HepG2 (cell line): ENCODE measurements around the gene ANKRD55.

DNA sequence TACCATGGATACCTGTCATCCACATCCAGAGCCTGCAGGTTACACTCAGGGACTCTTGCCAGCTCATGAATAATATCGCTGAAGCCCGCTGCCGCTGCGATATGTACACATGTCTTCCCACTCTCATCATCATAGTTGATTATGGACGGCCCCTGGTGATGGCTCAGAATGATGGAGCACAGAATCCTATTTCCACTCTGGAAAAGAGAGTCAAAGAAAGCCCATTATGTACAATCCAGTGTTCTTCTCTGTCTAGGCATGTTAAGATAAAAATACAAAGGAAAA, 106.3 kb downstream of the ANKRD55 start:
- RRBS, 2 experiments: no CpG with 5 or more reads among the region's 5 CpGs
CAGE:
- cytosol, long polyA minus RNA: no peak
- cytosol, long polyA plus RNA: no peak
- long polyA plus RNA: no peak
- nucleus, long polyA minus RNA: no peak
- nucleus, long polyA plus RNA: no peak

DNA sequence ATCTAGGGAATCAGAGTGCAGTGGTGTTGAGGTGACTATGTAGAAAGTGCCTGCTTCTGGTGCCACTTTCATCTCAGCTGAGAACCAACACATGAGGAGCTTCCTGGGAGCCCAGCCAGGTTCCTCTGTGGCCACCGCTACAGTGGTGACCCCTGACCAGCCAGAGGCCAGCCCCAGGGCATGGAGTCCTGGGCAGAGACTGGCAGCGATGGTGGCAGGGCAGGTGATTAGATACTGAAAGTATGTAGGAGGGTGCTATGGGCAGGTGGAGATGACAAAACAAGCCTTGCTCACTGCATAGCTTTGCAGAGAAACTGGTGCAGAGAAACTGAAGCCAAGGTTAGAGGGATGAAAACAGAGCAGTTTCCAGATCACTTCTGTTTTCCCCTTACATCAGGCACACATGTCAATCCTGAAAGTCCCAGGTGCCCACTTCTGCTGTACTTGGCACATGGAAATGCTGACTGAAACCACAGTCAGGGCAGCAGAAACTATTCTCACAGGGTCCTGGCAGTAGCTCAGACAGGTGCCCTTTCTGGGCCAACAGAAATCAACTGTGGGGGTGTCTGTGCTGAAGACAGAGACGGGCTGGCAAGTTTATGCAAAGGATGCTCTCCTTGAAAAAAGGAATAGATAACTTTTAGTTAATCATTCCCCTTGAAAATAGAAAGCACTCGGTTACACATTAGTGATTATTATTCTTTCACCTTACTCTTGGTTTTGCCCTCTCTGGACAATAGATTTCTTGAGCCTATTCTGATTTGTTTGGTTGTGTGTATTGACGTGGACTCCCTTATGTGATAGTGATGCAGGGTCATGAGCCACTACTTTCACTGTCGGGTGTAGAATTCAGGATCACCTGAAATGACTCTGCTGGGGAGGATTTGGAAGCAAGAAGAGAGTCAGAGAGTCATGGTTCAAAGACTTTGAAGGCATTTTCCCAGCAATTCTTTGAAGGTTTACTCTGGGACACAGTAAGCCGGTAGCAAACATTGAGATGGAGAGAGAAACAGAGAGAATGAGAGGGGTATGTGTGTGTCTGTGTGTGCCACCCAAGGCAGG, 90.2 kb downstream of the ANKRD55 start:
- RRBS, 2 experiments: no CpG with 5 or more reads among the region's 7 CpGs
CAGE:
- cytosol, long polyA minus RNA: no peak
- cytosol, long polyA plus RNA: no peak
- long polyA plus RNA: no peak
- nucleus, long polyA minus RNA: no peak
- nucleus, long polyA plus RNA: no peak

GRCh38 chr5:56233146-56233447, at the start of gene ANKRD55:
Gene ANKRD55, minus strand, starts transcription at chr5:56233330.
- RRBS, 2 experiments: no CpG with 5 or more reads among the region's 5 CpGs
CAGE:
- cytosol, long polyA minus RNA: no peak
- cytosol, long polyA plus RNA: no peak
- long polyA plus RNA: no peak
- nucleus, long polyA minus RNA: no peak
- nucleus, long polyA plus RNA: no peak

GRCh38 chr5:56585907-56586756, 229.2 kb upstream of the MAP3K1 start:
- RRBS, 2 experiments: 48% methylated on average over 2 of the region's 19 CpGs; no CpG with 5 or more reads in 1 of the 2 experiments
CAGE:
- cytosol, long polyA minus RNA: no peak
- cytosol, long polyA plus RNA: no peak
- long polyA plus RNA: no peak
- nucleus, long polyA minus RNA: no peak
- nucleus, long polyA plus RNA: no peak

GRCh38 chr5:56933148-56933505, 18.8 kb downstream of the MIER3 start:
- RRBS, 2 experiments: no CpG with 5 or more reads among the region's 2 CpGs
CAGE:
- cytosol, long polyA minus RNA: no peak
- cytosol, long polyA plus RNA: no peak
- long polyA plus RNA: no peak
- nucleus, long polyA minus RNA: no peak
- nucleus, long polyA plus RNA: no peak

GRCh38 chr5:57179578-57180157, 5.8 kb downstream of the GPBP1 start:
- RRBS, 2 experiments: no CpG with 5 or more reads among the region's 9 CpGs
CAGE:
- cytosol, long polyA minus RNA: no peak
- cytosol, long polyA plus RNA: no peak
- long polyA plus RNA: no peak
- nucleus, long polyA minus RNA: no peak
- nucleus, long polyA plus RNA: no peak

GRCh38 chr5:57305406-57305823, 131.6 kb downstream of the GPBP1 start:
- RRBS, 2 experiments: no CpG with 5 or more reads among the region's 2 CpGs
CAGE:
- cytosol, long polyA minus RNA: no peak
- cytosol, long polyA plus RNA: no peak
- long polyA plus RNA: no peak
- nucleus, long polyA minus RNA: no peak
- nucleus, long polyA plus RNA: no peak

DNA sequence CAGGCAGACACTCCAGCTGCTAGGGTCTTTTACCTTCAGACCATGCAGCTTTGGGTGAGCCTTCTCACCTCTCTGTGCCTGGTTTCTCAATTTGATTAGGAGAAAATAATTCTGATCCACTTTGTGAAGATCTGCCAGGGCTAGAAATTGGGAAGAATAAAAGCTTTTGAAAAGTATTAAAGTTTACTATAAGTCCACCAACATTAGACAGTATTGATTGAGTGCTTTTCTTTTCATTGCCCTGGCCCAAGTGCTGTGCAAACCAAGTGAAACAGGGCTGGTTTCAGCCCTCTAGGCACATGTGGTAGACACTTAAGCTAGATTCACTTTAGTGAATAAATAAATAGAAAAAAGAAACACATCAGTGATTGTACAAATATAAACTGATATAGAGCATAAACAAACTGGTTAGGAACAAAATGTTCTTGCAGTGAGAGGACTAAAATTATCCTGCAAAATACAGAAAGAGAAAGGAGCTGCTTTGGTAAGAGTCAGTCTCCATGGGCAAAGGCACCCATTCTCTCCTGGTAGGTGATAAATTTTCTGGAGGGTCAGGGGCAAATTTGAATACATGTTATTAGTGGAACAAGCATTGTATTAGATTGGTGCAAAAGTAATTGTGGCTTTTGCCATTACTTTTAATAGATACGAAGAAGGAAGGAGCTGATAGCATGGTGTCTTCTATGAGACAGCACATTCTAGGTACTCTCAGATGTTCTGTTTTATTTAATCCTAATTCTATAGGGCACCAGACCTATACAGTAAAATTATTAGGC, 29.7 kb downstream of the ACTBL2 start:
- RRBS, 2 experiments: no CpG with 5 or more reads among the region's 1 CpG
CAGE:
- cytosol, long polyA minus RNA: no peak
- cytosol, long polyA plus RNA: no peak
- long polyA plus RNA: no peak
- nucleus, long polyA minus RNA: no peak
- nucleus, long polyA plus RNA: no peak

DNA sequence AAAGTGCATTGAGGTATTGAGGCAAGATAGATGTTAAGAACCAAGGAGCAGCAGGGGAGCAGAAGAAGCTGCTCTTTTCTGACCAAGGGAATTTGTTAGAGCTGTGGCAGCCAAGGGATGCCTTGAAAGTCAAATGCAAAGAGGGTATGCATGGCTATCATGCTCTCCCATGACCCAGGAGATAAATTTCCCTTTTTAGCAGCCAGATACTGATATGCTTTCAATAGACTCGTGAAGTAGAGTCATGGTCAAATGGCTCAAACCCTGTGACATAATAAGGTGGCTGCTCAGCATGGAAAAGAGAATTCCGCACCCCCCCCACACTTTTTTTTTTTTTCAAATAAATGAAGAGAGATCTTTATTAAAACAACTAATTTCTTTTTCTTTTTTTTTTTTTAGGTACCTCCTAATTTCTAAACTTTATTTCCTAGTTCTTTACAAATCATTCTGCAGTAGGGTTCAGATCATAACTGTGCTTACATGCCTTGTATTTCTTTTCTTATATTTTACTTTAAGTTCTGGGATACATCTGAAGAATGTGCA, 180.9 kb upstream of the ACTBL2 start:
- RRBS, 2 experiments: no CpG with 5 or more reads among the region's 2 CpGs
CAGE:
- cytosol, long polyA minus RNA: no peak
- cytosol, long polyA plus RNA: no peak
- long polyA plus RNA: no peak
- nucleus, long polyA minus RNA: no peak
- nucleus, long polyA plus RNA: no peak

DNA sequence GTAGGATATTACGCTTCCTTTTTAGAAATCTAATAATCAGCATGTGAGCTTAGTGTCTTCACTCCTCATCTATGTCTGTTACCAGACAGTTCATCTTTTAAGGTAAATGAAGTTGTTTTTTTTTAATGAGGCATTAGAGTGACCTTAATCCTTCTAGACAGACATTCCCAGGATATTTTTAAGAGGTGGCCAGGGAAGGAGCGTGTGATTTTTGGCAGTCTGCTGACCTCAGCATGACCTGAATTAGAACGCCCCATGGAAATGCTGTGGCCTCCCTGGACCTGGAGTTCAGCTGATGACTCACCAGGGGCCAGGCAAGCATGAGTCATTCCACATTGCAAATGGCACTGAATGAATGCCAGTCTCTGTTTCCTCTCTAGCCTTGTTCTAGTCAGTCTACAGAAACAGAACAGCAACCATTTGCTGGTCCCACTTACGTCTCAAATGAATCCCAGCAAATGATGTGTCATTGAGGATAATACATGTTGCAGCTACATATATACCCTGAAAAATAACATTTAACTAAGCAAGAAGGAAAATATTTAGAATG, 210.4 kb upstream of the ACTBL2 start:
- RRBS, 2 experiments: no CpG with 5 or more reads among the region's 4 CpGs
CAGE:
- cytosol, long polyA minus RNA: no peak
- cytosol, long polyA plus RNA: no peak
- long polyA plus RNA: no peak
- nucleus, long polyA minus RNA: no peak
- nucleus, long polyA plus RNA: no peak

DNA sequence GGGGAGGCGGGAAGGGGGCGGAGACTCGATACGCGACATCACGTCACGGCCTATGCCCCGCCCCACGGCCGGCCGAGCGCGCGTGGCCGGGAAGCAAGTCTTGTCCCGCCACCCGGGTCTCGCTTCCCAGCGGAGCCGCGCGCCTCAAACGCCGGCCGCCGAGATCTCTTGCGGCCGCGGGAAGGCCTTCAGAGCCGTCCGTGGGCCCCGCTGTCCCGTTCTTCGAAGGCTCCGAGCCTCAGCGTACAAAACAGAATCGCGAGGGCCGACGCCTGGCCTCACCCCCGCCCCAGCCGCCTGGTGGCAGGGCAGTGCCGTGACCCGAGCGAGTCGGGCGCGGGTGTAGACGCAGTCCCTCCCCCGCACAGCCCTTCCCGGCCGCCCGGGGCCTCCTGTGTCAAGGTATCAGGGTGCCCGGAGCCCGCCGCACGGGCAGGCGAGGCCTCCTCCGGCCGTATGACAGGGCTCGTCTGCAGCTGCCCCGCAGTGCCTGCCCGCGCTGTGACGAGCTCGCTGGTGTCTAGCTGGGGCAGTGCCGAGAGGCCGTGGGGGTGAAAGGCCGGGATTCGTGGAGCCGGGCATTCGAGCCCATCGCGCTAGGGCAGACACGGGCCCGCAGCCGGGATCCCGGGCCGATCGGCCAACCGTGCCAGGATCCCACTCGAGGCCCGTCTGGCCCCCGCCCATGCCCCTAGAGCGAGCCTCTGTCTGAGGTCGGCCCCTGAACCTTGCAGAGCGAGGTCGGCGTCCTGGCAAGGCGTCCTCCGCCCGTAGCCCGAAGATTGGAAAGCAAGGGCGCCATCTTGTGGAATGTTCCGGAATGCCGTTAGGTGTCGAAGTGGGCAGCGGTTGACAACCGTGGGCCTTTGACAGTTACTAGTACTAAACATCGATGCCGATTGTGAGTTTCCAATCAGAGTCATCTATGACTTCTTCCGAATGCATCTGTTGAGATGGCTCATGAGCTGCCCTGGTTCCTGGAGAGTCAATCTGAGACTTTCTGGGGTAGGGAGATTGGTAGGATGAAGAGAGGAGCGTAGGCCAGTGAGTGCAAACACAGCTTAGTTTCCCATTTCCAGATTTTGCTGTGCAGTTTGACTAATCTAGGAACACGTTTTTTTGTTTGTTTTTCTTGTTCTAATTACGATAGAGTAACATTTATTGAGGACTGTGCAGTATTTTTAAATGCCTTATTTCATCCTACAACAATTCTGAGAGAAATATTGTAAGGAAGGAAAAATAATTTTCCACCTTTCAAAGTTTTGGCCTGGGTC, 669 bp upstream of the PLK2 start:
- RRBS, 2 experiments: 39 to 43% methylated on average over 15 to 19 of the region's 105 CpGs
CAGE:
- cytosol, long polyA minus RNA: no peak
- cytosol, long polyA plus RNA: no peak
- long polyA plus RNA: no peak
- nucleus, long polyA minus RNA: no peak
- nucleus, long polyA plus RNA: no peak

- RRBS, 2 experiments: no CpG with 5 or more reads among the region's 2 CpGs
CAGE:
- cytosol, long polyA minus RNA: no peak
- cytosol, long polyA plus RNA: no peak
- long polyA plus RNA: no peak
- nucleus, long polyA minus RNA: no peak
- nucleus, long polyA plus RNA: no peak
Measured at GRCh38 chr5:58629660-58630154, 46.8 kb downstream of the RAB3C start.

DNA sequence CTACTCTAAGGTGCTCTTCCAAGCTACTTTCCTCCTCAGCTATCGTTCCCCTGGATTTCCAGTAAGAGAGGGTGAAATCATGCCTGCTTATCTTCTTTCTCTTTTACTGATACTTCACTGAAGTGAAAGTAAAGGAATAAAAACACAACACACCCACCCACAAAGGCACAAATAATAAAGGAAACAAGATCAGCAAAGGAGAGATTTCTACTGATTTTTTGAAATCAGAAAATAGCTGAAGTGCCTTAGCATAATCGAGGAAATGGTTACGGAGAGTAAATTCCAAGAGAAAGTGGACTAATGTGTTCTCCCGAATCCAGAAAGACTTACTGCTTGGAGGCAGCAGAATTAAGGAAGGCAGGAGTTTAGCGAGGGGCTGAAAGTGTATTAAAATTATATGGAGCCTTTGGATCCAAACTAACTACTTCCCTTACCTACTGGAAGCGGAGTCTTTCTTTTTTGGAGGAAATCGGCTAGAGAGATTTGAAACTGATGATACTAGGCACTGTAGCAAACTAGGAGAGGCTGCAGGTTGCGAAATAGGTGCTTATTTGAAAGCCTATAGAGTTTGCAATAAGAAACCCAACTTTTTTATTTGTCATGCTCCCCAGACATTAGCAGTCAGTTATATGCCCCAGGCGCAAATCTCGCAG, 510.1 kb downstream of the RAB3C start:
- RRBS, 2 experiments: no CpG with 5 or more reads among the region's 10 CpGs
CAGE:
- cytosol, long polyA minus RNA: no peak
- cytosol, long polyA plus RNA: no peak
- long polyA plus RNA: no peak
- nucleus, long polyA minus RNA: no peak
- nucleus, long polyA plus RNA: no peak

DNA sequence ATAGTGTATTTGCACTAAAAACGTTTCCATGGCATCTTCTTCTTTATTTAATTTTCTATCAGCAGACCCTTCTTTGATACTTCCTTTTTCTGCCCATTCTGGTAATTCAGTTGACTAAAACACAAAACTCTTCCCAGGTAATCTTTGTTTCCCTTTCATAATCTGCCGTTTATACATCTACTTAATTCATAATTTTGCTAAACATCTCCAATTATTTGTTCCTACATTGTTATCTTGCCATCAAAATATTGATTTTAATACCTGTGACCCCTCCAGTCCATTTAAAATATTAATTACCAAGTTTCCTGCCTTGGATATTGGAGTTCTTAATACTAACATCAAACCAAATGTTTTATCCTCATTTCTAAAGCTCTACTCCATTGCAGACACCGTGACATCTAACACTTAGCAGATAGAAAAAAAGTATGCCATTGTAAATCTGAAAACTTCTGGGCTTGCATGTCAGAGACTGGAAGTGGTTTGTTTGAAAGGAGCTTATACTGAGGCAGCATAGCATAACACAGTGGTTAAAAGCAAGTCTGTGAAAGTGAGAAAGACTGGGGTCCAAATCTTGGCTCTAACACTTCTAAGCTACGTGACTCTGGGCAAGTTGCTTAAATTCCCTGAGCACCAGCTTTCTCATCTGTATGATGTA, 540.5 kb downstream of the RAB3C start:
- RRBS, 2 experiments: no CpG with 5 or more reads among the region's 4 CpGs
CAGE:
- cytosol, long polyA minus RNA: no peak
- cytosol, long polyA plus RNA: no peak
- long polyA plus RNA: no peak
- nucleus, long polyA minus RNA: start-site peak on the minus strand centred at position 303 of the sequence, 71 bp wide, 15 reads
- nucleus, long polyA plus RNA: no peak

GRCh38 chr5:59519038-59519376, 374.5 kb downstream of the PDE4D start:
- RRBS, 2 experiments: no CpG with 5 or more reads among the region's 1 CpG
CAGE:
- cytosol, long polyA minus RNA: no peak
- cytosol, long polyA plus RNA: no peak
- long polyA plus RNA: no peak
- nucleus, long polyA minus RNA: no peak
- nucleus, long polyA plus RNA: no peak

DNA sequence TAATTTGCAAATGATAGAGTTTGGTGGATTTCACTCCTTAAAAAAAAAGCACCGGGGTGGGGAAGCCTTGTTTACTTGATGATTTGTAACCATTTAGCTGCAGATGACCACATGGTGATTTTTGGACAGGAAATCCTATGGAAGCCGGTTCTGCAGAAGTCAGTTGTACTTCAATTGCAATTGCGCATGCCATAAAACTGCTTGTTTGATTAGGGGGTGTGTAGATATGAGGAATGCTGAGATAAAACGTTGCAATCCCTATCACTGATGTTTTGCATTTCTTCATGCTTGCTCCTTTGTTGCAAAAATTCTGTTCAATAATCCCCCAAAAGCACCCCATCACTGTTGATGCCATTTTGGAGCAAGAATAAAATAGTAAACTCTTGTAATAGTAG, 305.6 kb downstream of the PDE4D start:
- RRBS, 2 experiments: 0% methylated on average over 1 of the region's 4 CpGs; no CpG with 5 or more reads in 1 of the 2 experiments
CAGE:
- cytosol, long polyA minus RNA: no peak
- cytosol, long polyA plus RNA: no peak
- long polyA plus RNA: no peak
- nucleus, long polyA minus RNA: no peak
- nucleus, long polyA plus RNA: no peak

- RRBS, 2 experiments: no CpG with 5 or more reads among the region's 3 CpGs
CAGE:
- cytosol, long polyA minus RNA: no peak
- cytosol, long polyA plus RNA: no peak
- long polyA plus RNA: no peak
- nucleus, long polyA minus RNA: no peak
- nucleus, long polyA plus RNA: no peak
Measured at GRCh38 chr5:60460650-60461115, 239.3 kb downstream of the DEPDC1B start.

GRCh38 chr5:61323037-61323302, 9.1 kb upstream of the ZSWIM6 start:
- RRBS, 2 experiments: no CpG with 5 or more reads among the region's 3 CpGs
CAGE:
- cytosol, long polyA minus RNA: no peak
- cytosol, long polyA plus RNA: no peak
- long polyA plus RNA: no peak
- nucleus, long polyA minus RNA: no peak
- nucleus, long polyA plus RNA: no peak

GRCh38 chr5:61374710-61375672, 42.9 kb downstream of the ZSWIM6 start:
- RRBS, 2 experiments: no CpG with 5 or more reads among the region's 21 CpGs
CAGE:
- cytosol, long polyA minus RNA: no peak
- cytosol, long polyA plus RNA: no peak
- long polyA plus RNA: no peak
- nucleus, long polyA minus RNA: no peak
- nucleus, long polyA plus RNA: no peak

- RRBS, 2 experiments: no CpG with 5 or more reads among the region's 6 CpGs
CAGE:
- cytosol, long polyA minus RNA: no peak
- cytosol, long polyA plus RNA: no peak
- long polyA plus RNA: no peak
- nucleus, long polyA minus RNA: no peak
- nucleus, long polyA plus RNA: no peak
Measured at GRCh38 chr5:61423939-61424553, 92.0 kb downstream of the ZSWIM6 start.